Fibroblast of the aortic adventitia (primary cell): ENCODE results near the gene PATE2.

GRCh38 chr11:125167141-125168131 is 2.9 kb downstream of the PKNOX2 start:
- CAGE, long polyA plus RNA = no peak

DNA sequence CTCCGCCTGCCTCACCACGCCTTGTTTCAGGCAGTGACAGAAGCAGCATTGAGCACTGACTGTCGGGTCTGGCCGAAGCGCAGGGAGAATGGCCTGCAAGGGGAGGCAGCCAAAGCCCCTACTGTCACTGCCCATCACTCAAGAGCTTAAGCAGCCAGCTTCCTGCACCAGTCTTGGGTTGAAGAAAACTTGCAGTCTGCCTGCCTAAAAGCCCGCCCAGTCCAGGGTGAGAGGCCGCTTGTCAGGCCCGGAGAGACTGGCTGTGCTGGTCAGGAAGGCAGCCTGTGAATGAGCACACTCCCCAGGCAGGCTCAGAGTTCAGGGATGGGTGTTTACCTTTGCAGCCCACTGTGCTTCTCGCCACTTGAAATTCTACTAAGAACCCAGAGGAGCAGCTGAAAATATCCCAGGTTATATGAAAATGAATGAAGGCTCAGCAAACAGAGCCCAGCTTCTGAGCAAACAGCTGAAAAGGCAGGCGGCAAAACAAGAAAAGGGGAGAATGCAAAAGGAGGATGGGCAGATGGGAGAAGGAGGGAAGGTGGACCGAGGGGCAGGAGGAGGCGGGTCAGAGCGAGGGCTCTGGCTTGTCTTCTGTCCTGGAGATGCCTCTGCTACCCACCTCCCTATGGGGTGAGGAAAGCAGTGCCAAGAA is 108.4 kb downstream of the PKNOX2 start:
- CAGE, long polyA plus RNA = no peak

DNA sequence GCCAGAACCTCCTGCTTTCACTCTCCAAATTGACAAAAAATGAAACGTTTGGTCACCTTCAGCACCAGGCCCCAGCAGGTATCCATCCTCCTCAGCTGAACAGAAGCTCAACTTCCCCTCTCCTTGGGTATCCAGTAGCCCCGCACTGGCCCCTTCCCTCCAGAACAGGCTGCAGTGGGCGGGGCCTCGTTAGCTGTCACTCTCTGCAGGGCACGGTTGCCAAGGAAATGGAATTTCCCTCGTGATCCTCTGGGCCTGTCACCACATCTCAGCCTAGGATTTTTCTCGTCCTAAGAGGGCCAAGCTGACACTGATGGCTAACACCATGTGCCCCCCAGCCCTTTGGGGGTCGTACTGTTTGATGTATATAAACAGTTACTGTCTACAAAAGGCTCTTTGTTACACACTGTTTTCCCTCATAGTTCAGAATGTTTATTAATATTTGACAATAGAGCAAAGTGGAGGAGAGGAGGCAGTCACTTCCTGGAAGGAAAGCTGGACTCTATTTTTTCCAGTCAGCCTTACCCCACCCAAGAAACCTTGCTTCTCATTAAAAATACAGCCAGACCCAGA is 44.6 kb downstream of the FEZ1 start:
- CAGE, long polyA plus RNA = no peak

- CAGE, long polyA plus RNA = no peak
These were observed at the start of gene PATE2 for GRCh38 chr11:125778531-125779249. Gene PATE2 (minus strand): TSS chr11:125778828.

- CAGE, long polyA plus RNA = no peak
These were observed 13.2 kb upstream of the HYLS1 start for GRCh38 chr11:125874264-125874589.

- CAGE, long polyA plus RNA = no peak
These were observed 72.0 kb downstream of the RPUSD4 start for GRCh38 chr11:126139387-126139880.

- CAGE, long polyA plus RNA = no peak
These were observed 8.4 kb downstream of the RPUSD4 start for GRCh38 chr11:126202864-126203700.

- CAGE, long polyA plus RNA = no peak
These were observed 2.4 kb downstream of the FOXRED1 start for GRCh38 chr11:126271345-126271777.

- CAGE, long polyA plus RNA = no peak
These were observed 16.0 kb upstream of the ST3GAL4 start for GRCh38 chr11:126339554-126339750.

- CAGE, long polyA plus RNA = no peak
These were observed 9.4 kb upstream of the ST3GAL4 start for GRCh38 chr11:126345701-126346966.

DNA sequence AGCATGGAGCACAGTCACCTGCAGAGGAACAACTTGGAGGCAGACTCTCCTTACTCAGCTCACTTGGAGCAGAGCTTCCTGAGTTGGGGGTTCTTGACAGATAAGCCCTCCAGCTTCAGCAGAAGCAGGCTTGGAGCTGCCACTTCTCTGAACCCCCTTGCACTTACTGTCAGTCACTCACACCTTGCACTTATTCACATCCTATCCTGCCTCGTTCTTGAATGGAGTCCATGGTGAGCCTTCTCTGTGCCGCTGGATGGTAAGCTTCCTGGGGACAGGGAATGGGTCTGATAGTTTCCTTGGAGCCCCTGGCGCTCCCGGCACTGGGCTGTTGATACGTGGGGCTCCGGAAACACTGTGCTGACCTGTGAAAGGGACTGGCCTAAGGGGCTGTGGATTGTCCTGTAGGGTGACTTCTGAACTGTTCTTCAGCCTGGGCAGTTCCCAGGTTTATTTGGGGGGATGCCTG is 901 bp upstream of the ST3GAL4 start:
- CAGE, long polyA plus RNA = no peak

DNA sequence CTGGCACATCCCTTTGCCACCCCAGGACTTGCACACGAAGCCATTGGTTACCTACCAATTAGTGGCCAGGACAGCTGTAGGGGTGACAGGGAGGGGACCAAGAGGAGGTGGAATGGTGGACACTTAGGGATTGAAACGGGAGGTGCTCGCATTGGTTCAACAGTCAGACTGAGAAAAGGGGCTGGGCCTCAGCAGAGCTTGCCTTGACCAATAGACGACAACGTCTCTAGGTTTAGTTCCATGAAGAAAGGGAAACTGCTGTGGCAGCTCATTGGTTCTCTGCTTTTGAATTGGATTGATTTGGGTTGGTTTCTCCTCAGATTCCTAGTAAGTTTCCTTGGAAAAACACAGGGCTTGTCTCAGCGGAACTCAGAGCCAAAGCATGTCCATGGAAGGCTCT is 78.0 kb downstream of the ST3GAL4 start:
- CAGE, long polyA plus RNA = no peak

DNA sequence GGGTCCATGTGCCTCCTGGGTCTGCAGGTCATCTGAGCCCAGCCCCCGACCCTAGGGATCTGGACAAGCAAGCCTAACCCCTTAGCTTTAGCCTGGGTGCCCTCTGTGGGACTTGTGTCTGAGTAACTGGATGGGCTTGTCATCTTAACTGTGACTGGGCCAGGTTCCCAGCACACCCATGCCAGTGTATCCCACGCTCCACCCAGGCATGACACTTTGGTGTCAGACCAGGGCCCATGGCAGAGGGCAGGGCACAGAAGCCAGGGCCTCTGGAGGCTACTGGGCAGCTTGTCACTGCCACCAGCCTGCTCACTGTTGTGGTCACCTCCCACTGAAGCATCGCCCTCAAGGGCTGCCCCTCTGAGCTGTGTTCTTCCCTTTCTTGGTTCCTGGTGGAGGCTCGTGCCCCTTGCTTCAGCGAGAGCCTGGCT is 80.7 kb downstream of the ST3GAL4 start:
- CAGE, long polyA plus RNA = no peak

GRCh38 chr11:126658418-126659003 is 303.0 kb downstream of the ST3GAL4 start:
- CAGE, long polyA plus RNA = no peak

- CAGE, long polyA plus RNA = no peak
These were observed 314.9 kb downstream of the KIRREL3 start for GRCh38 chr11:126685668-126686158.

GRCh38 chr11:126929584-126929989 is 71.0 kb downstream of the KIRREL3 start:
- CAGE, long polyA plus RNA = no peak

DNA sequence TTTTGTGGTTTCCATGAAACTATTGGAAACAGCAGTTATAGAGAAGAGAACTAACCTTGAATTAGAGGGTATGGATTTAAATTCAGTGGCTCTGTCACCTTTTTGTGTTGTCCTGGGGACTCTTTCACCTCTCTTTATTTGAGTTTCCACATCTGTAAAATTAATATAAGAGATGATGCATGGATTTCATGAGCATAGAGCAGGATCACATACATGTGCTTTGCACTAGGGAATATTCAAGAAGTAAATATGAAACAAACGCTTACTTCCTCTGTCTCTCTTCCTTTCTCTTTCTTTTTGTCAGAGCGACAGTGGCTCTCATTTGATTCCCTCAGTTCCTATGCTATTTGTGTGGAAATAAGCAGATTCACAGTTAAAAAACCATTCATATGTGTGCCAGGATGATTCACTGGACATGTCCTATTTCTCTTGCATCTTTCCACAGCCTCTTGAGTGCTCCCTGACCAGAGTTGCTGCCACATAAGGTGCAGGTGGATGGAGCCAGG is 533.1 kb downstream of the ETS1 start:
- CAGE, long polyA plus RNA = no peak

DNA sequence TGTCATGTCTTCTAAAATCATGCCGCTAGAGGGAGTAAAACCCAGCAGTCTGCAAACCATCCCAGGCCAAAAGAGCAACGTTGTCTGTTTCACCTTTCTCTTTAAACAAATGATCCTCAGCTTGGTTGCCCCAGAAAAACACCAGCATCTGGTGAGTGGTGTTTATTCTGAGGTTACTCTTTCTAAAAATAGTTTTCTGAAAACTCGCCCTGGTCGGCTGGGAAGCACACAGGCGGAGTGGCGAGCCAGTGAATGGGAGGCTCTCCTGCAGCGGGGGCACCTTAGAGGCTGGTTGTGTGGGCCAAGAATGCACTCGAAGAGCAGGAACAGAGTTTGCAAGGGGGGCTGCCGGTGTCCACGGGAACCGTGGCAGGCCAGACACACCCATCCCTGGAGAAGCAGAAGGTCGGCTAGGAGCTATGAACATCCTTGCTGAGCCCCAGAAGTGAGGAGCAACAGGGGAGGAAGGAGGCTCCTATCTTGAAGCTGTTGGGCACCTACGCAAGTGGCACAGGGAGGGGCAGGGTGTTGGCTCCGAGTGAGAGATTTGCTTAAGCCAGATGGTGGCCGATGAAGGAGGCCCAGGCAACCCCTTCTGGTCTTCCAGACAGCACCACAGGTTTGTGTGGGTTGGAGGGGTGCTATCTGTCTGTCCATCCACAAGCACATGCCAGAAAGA is 297.0 kb downstream of the ETS1 start:
- CAGE, long polyA plus RNA = no peak

- CAGE, long polyA plus RNA = no peak
These were observed 264.0 kb downstream of the ETS1 start for GRCh38 chr11:128323375-128323837.

- CAGE, long polyA plus RNA = no peak
These were observed 171.8 kb downstream of the ETS1 start for GRCh38 chr11:128415466-128415998.